Frontal cortex (tissue), 2 donors: ENCODE data around the genes ZNF585A, WDR87, PPP1R14A and GGN.

DNA sequence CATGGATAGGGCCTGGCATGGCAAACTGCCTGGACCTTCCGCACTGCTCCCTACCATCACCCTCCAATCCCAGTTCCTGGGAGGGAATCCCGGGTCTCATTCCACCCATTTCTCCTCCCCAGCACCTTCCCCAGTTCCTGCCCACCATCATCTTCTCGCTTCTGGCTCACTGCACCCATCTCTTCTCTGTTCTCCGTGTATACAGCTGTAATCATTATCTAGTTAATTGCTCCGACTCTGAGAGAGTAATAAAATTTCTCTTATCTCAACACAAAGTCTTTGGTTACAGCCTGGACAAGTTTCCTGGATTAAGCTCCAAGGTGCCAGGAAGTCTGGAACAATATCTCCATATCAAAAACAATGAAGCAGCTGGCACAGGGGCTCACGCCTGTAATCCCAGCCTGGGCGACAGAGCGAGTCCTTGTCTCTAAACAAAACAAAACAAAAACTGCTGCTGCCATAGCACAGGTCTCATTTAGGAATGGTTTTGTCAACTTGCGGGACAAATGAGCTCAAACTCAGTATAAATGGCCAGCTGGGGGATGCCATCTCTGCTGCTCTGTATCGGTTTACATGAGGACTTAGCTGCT is 17.0 kb upstream of the COX7A1 start:
- RAMPAGE, long total RNA = no peak

- RAMPAGE, long total RNA = no peak
Observed at GRCh38 chr19:36271683-36272269, 56.9 kb downstream of the ZNF146 start.

- RAMPAGE, long total RNA = no peak
Observed at GRCh38 chr19:36330519-36331162, 48.4 kb downstream of the ZFP14 start.

GRCh38 chr19:36331259-36331610 is 47.8 kb downstream of the ZFP14 start:
- RAMPAGE, long total RNA = no peak

DNA sequence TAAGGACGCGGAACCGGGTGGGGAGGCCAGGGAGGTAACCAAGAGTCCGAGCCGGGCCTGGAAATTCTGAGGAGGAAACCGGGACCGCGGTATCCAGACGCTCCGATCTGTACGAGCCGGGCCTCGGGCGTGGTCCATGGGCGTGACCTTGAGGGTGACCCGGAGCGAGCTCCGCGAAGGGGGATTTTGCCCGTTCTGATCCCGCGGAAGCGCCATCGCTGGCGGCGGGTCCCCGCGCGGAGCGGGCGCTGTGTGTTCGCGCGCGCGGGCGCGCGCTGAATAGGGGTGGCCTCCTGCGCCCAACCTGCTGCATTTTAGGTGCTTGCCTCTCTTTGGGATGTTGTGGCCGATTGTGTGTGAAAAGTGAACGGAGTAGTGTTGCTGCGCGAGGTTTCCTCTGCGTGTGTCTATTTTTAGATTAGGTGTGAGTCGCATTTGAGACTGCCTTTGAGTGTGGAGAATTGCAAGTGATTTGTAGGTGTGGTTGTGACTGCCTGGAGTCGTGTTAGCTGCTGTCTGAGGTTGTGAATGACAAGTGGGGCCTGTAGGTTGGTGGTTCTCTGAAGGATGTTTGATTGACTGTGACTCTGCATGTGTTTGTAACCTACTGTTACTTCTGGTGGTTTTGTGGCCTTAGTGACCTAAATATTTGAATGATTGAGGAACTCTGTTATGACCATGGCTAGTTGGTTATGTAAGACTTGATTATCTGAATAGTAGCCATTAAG is 464 bp downstream of the ZNF382 start:
- RAMPAGE, long total RNA = no peak

- RAMPAGE, long total RNA = no peak
Observed at GRCh38 chr19:36916939-36917305, 790 bp downstream of the ZNF568 start.

DNA sequence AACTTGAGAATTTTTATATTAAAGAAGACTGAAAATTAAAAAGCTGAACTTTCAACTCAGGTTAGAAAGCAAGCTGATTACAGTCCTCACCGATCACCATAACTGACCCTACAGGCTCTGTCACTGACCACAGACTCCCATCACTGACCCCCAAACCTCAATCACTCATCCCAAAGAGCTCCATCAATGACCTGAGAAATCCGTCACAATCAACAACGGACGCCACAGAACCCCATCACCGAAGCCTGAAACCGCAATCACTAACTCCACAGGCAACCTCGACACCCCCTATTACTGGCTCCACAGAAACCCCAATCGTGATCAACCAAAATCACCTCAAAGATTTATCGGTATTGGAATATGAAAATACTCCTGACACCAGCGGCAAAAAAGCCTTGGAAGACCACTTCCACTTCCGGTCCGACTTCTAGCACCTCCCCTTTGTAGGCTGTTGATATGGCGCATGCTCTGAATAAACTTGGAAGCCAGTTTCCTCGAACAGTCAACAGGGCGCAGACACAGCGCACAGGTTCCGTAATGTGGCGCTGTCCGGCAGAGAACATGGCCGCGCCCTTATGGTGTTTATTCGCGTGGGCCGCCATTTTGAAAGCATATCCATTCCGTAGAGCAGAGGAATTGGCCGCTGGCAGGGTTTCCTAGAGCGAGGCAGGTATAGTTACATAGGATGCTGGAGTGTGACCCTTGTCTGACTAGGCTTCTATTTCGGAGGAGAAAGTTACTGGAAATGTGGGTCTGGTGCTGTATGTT is at the start of gene ZNF585A:
TSS of gene ZNF585A (minus strand) at position 404 of the 768 bp plus-strand sequence.
- RAMPAGE, long total RNA = no peak

DNA sequence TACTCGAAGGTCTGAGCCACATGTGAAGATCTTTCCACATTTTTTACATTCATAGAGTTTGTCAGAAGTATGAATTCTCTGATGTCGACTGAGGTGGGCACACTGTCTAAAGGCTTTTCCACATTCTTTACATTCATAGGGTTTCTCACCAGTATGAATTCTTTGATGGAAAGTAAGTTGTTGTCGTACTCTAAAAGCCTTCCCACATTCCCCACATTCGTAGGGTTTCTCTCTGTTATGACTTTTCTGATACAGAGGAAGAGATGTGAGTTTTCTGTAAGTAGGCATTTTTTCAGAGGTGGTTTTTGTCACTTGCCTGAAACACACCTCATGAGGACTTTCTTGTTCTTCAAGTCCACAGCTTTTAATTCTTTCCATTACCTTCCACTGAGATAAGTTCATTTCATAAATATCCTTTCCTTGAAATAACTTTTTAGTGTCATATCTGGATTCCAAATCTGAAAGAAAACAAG is 19.4 kb downstream of the ZFP30 start:
- RAMPAGE, long total RNA = no peak

- RAMPAGE, long total RNA = no peak
Observed at GRCh38 chr19:37698973-37699662, 20.4 kb downstream of the ZNF607 start.

DNA sequence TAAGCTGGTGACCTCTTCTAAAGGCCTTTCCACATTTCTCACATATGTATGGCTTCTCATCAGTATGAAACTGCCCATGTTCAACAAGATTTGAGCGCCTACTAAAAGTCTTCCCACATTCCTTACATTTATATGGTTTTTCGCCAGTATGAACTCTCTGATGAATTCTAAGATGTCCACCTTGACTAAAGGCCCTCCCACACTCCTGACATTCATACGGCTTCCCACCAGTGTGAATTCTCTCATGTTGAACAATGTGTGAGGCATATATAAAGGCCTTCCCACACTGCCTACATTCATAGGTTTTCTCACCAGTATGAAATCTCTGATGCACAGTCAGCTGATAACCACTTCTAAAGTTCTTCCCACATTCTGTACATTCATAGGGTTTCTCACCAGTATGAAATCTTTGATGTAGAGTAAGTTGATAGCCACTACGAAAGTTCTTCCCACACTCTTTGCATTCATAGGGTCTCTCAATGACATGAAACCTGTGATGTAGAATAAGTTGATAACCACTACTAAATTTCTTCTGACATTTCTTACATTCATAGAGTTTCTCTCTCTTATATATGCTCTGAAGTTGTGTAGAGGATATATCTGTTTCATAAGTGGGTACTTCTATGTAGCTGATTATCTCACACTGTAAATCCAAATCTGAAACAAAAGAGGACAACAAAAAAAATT is 20.1 kb upstream of the ZNF607 start:
- RAMPAGE, long total RNA = no peak

DNA sequence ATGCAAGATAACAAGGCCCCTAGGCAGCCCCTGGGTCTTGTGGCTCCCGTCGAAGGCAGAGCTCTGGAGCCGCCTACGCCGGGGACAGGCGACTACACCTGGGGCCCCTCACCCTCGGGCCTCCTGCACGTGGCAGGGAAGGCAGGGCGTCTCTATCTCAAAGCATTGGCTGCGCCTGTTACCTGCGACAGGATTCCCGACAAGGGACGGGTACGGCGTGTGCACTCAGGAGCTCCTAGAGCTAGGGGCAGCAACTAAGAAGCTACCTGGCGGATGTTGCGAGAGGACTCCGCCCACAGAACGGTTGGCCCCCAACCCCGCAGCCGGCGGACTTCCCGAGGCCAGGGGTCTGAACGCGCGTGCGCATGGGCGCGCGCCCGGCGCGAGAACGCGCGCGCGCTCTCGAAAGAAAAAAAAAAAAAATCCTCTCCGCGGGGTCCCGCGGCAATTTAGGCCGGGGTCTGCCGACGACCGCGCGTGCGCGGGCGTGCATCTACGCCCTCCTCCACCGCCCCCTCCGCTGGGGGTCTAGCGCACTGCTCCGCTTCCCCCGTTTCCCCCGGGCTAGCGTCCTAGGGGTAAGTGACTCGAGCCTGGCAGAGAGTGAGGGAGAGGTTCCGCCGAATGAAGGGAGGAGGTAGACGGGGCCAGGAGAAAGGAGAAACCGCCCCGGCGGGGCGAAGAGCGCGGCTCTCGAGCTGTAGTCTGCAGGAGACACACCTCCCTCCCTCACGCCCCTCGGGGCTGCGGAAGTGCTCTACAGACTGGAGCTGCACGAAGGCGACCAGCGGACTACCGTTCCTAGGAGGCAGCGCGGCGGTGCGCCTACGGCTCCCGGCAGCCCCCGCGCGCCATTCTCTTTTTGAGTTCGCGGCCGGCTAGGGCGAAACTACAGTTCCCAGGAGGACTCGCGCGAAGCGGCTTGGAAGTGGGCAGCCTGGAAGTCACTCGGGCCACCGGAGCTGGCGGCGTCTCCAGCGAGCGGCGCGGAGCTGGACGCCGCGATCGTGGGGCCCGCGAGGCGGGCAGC is at the start of gene WDR87:
TSS of gene WDR87 (minus strand) at position 278 of the 1,030 bp plus-strand sequence.
- RAMPAGE, long total RNA = no peak

- RAMPAGE, long total RNA = no peak
Observed at GRCh38 chr19:37932769-37934055, 26.2 kb downstream of the SIPA1L3 start.

DNA sequence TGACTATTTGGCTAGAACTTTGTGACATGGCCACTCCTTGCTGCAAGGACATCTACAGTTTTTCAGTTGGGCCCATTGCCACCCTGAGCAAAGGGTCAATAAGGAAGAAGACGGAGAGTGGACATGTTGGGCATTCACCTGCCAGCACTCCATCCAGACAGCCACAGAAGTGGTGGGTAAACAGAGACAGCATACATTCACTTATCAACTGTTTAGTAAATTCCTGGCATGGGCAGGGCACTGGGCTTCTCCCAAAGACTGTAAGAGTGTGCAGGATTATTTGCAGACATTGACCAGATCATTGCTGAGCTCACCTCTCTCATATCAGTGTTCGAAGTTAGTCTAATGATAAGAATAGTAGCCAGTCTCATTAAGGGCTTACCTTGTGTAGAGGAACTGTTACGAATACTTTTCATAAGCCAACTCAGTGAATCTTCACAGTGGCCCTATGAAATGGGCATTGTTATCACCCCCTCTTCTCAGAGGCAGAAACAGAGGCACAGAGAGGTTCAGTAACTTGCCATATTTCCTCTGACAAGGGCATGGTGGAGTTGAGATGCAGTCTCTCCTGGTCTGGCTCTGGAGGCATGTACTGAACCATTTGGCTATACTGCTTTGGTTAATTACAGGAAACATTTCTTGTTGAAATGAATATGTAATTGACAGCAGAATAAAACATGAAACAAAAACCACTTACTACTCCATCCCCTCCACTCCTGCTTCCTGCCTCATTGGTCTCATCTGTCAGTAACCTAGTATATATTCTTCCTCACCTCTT is 29.4 kb downstream of the SIPA1L3 start:
- RAMPAGE, long total RNA = no peak

GRCh38 chr19:38043675-38044525 is 136.9 kb downstream of the SIPA1L3 start:
- RAMPAGE, long total RNA = no peak

GRCh38 chr19:38227787-38228387 is 3.9 kb upstream of the DPF1 start:
- RAMPAGE, long total RNA = no peak

GRCh38 chr19:38250563-38251217 is 5.5 kb downstream of the PPP1R14A start:
- RAMPAGE, long total RNA = no peak

GRCh38 chr19:38252623-38253971 is 3.1 kb downstream of the PPP1R14A start:
- RAMPAGE, long total RNA = no peak

DNA sequence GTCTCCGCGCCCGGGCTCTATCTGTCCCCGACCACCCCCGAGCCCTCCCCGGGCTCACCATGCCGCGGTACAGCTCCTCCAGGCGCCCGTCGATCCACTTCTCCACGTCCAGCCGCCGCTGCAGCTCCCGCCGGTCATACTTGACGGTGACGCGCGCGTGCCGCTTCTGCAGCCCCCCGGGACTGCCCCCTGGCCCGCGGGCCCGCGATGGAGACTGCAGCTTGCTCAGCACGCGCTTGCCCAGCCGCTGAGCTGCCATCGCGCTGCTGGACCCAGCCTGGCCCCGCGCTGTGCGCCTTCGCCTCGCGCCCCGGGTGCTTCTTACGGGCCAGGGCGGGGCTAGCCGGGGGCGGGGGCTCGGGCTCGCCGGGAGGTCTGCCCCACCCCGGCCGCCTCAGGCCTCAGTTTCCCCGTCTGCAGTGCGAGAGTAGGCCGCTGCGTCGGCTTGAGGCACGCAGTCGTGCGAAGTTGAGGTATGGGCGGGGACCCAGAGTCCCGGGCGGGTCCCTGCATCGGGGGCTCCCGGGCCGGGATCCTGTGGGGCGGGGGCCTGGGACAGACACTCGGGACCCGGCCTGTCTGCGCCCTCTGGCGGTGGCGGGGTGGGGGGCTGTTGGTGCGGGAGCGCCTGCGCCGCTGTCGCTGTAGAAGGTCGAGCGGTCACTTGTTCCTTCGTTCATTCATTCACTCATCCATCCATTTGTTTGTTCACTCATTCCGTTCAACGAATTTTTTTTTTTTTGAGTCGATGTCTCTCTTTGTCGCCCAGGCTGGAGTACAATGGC is at the start of gene PPP1R14A:
TSS of gene PPP1R14A (minus strand) at position 294 of the 785 bp plus-strand sequence.
- RAMPAGE, long total RNA = no peak

GRCh38 chr19:38263671-38263912 is 781 bp upstream of the SPINT2 start:
- RAMPAGE, long total RNA = no peak

DNA sequence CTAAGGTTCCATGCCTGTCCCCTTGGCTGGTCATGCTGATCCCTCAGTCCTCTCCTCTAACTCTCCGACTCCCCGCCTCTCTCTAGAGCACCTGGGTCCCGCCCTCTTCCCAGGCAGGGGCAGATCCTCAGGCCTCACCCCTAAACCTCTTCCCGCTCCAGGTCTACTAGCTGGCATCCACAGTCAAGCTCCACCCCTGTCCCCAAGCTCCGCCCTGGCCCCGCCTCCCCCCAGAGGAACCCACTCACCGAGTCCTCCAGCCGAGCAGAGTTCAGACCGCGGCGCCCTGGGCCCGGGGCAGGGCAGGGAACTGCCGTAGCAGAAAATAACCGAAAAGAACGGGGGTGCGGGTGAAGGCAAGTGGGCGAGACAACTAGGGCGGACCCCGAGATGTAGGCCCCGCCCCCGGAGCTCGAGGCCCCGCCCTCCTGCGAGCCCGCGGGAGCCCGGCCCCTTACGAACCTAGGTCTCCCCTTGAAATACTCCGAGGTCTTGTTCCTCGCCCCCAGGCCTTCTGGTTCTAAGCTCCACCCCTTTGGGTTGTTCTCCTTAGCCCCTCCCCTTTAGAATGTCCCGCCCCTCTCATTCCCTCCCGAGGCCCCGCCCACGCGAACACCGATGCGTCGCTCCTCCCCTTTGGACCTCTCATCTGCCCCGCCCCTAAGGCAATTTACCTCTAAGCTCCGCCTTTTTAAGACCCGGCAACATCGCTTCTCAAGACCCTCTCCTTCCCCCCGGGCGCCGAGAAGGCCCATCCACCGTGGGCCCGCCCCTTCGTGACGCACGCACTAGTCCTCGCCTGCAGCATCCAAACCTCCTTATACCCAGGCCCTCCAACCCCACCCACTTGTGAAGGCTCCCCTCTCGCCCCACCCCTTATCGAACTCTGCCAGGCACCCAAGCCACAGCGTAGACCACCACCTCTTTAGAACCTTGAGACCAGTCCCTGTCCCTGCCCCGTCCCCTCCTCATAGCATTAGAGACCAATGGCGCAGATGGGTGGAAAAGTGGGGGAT is at the start of gene GGN:
TSS of gene GGN (minus strand) at position 522 of the 1,016 bp plus-strand sequence.
- RAMPAGE, long total RNA = no peak